Hair follicle dermal papilla cell (primary cell): ENCODE measurements around the genes KRT83, KRT4 and AAAS.

- CAGE, long polyA plus RNA: no peak
Measured at GRCh38 chr12:52321175-52321816, at the start of gene KRT83. Gene KRT83, minus strand, starts transcription at chr12:52321398.

DNA sequence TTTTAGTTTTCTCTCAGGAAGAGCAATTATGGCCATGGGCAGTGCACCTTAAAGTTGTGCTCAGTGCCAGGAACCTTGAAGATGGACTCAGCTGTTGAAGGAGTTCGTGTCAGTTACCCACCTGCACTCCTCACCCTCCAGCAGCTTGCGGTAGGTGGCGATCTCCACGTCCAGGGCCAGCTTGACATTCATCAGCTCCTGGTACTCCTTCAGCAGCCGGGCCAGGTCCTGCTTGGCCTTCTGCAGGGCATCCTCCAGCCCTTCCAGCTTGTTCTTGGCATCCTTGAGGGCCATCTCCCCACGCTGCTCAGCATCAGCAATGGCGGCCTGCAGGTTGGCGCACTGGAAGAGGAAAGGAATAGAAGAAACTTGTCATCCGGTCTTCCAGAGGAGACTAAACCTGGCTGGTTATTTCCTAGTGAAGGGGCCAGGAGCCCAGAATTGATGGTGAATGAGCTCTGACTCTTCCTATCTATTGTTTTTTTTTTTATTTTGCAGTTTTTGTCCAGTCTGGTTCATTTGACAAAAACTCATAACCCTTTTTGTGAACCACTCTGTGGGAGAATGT, 4.8 kb downstream of the KRT6A start:
- CAGE, long polyA plus RNA: no peak

- CAGE, long polyA plus RNA: no peak
Measured at GRCh38 chr12:52515423-52516006, 4.7 kb downstream of the KRT5 start.

DNA sequence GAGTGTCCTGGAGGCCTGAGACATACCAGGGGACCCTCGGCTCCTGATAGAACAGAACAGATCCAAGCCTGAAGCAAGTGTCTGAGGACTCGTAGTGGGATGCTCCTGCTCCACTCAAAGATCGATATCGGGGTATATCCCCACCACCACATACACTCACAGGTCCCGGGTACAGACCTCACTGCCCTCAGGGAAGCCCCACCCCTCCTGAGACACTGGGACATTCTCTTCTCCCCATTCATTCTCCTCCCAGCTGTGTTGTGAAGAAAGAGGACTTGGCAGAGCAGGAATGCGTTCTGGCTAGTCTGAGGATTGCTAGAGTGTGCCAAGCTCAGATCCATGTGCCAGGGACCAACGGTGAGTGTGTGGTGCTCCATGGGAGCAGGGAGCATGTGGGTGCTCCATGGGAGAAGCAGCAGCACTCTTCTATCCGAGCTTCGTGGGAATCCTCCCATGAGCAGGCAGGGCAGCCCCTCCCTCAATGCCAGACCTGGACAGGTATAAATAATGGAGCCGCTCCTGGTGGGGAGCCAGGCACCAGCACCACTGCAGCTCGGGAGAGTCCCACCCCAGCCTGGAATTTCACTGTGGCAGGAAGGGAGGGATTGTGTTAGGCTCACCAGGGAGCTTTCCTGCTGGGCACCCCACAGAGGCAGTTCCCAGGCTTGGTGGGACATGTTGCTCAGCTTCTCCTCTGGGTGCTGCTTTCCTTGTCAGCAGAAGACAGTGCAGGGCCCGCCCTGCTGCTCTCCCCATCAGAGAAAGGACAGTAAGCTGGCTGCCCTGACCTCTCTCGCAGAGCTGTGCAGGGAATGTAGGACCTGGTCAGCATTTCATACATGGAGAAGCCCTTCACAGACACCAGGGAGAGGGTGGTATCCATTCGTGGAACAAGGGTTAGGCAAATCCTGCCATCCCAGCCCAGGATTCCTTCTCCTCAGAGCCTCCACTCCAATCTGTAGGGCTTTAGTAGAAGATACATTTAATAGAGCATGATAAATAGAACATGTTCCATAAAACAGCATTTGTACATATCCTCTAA, 2.4 kb upstream of the KRT5 start:
- CAGE, long polyA plus RNA: no peak

DNA sequence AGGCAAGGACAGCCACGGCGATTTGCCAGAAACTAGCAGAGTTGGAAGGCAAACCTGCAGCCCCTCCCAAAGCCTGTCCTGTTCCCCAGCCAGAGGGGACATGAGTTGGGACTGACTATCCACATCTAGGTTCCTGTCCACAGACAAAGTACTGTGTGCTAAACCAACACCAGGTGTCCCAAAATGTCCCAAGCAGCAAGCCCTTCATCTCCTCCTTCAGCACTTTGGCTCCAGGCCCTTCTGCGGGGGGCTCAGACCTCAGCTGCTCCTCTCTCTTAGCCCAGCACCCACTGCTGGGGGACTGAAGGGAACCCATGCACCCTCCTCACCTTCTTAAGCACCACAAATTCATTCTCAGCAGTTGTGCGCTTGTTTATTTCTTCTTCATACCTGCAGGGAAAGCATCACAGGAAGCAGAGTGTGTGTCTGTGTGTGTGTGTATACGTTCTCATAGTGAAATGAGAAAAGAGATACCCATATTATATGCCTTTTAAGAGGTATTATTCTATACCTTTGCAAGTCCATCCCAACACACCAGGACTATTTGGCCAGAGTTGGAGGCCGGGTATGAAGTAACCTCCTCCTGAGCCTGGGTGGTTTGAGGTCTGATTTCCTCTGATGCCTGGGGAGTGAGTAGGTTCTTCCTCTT, 3.3 kb downstream of the KRT73 start:
- CAGE, long polyA plus RNA: no peak

- CAGE, long polyA plus RNA: no peak
Measured at GRCh38 chr12:52677254-52677750, 2.9 kb downstream of the KRT1 start.

DNA sequence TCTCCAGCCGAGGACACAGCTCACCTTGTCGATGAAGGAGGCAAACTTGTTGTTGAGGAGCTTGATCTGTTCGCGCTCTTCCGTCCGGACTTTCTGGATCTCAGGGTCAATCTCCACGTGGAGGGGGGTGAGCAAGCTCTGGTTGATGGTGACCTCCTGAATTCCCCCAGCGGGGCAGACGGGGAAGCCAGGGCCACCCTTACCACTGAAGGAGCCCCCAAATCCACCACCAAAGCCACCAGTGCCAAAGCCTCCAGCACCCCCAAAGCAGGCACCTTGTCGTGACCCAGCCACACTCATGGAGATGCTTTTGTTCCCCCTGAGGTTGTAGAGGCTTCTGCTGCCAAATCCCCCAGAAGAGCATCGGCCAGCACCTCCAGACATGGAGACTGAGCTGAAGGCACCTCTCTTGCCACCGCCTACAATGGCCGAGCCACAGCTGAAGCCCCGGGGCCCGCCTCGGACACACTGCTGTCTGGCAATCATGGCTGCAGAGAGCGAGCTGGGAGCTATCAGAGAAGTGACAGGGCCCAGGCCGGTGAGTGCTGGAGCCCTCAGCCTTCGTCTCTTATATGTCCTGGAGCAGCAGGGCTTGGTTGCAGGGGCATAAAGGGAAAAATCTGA, at the start of gene KRT4:
Gene KRT4 (minus strand): TSS at position 544 of the 624 bp plus-strand sequence.
- CAGE, long polyA plus RNA: no peak

DNA sequence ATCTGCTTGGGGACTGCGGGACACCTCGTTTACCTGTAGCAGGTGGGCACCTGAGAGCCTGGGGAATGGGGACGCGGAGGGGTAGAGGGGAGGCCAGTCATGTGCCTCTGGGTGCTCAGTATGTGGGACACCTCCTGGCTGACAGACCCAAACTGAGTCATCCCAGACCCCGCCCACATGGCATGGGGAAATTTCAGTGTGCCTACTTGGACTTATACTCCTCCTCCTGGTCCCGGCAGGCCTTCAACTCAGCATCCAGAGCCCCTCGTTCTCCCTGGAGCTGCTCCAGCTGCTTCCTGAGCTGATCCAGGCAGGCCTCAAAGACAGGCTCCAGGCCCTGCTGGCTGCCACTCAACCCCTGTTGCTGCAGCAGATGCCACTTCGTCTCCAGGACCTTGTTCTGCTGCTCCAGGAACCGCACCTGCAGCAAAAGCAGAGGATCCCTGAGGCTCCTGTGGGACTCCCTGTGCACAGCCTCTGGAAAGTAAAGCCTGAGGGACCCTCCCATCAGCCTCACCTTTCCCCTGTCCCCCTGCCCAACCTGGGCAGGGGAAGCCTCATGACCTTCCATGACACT, 1.0 kb downstream of the KRT78 start:
- CAGE, long polyA plus RNA: no peak

DNA sequence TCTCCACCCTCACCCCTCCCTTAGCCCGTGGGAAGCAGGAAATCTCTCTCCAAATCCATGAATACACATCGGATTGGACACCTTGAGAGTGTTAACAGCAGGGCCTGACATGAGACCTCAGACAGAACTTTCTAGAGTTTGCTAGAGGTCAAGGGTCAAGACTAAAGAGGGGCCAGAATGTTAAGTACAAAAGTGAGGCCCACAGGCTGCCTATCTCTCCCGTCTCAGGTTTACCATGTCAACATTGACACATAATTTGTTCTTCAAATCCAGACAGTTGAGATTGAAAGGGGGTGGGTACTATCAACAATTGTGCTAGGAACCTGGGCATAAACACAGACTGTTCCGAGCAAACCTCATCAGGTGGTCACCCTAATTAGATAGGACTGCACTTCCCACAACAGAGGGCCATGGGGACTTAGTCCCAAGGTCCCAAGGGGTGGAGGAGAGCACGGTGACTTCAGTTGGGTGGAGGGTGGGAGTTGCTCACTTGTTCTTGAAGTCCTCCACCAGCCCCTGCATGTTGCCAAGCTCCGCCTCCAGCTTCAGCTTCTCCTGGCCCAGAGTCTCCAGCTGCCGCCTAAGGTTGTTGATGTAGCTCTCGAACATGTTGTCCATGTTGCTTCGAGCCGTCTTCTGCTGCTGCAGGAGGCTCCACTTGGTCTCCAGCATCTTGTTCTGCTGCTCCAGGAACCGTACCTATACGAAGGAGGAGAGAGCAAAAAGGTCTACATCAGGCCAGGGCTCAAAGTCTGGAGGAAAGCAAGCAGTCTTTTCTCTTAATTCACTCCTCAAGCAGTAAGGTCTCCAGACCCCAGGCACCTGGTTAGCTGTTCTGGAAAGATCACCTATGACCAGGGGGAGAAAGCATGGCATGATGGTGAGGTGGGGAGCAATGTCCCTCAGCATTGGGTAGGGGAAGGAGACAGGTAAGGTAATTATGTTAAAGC, 3.2 kb downstream of the KRT8 start:
- CAGE, long polyA plus RNA: no peak

DNA sequence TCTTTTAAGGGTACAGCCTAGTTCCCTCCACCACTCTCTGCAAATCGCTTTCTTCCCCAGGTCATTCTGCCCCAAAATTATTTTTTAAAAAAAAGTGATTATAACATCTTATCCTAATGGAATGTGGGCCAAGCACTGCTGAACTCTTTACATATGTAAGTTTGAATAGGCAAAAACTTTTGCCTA, 1.9 kb downstream of the KRT8 start:
- CAGE, long polyA plus RNA: no peak

DNA sequence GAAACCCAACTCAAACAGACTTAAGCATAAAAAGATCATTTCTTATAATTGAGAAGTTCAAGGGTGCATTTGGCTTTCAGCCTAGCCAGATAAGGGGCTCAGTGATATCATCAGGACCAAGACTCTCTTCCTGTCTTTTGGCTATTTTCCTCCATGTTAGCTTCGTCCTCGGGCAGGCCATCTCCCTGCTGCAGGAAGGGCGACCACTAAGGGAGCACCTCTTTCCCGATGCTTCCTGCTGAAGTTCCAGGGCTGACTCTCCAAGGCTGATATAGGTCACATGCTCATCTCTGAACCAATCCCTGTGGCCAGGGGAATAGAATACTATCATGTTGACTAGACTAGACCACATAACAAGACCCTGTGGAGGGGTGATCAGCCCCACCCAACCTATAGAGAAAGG, 9.8 kb upstream of the KRT8 start:
- CAGE, long polyA plus RNA: no peak

- CAGE, long polyA plus RNA: no peak
Measured at GRCh38 chr12:52949502-52950565, 916 bp downstream of the KRT18 start.

DNA sequence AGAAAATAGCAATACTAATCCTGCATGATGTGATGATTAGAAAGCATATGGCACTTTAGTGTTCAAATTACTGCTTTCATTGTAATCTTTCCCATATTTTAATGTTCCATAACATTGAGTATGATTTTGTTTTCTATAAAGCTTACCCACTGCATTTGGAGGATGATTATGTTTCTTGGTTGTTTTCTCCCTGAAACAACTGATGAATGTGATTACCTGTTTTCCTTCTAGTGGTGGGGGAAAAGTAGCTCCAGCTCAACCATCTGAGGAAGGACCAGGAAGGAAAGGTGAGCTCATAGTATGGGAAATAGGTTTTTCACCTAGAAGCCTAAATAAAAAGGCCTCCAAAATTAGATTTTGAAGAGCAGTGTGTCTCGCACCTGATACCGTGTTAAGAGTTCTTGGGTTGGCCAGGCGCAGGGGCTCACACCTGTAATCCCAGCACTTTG, 11.7 kb upstream of the TNS2 start:
- CAGE, long polyA plus RNA: no peak

DNA sequence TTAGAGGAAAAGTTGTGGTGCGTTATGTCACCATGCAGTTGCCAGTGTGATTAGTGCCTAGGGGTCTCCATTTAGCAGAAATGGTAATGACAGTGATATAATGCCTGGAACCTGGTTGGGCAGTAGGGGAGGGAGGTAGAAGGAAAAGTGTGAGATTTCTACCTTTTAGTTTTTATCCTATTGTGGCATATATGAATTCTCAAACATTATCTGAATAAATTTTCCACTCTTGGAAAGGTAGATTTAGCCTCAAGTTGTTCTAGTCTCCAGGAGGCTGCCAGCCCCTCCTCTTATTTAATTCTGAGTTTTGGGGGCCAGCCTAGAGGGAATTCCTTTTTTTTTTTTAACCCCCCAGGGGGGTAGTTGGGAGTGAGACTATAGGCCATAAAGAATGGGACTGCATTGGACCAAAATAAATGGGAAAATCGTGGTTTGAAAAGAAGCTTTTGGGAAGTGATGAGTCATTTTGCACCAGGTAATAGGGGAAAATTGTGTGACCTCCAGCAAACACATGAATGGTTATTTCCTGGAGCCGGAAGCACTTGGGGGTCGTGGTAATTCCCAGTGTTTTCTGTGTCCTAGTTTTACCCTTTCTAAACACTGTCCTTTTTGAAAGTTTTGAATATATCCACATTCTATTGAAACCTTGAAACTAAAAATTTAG, 9.3 kb upstream of the TNS2 start:
- CAGE, long polyA plus RNA: no peak

DNA sequence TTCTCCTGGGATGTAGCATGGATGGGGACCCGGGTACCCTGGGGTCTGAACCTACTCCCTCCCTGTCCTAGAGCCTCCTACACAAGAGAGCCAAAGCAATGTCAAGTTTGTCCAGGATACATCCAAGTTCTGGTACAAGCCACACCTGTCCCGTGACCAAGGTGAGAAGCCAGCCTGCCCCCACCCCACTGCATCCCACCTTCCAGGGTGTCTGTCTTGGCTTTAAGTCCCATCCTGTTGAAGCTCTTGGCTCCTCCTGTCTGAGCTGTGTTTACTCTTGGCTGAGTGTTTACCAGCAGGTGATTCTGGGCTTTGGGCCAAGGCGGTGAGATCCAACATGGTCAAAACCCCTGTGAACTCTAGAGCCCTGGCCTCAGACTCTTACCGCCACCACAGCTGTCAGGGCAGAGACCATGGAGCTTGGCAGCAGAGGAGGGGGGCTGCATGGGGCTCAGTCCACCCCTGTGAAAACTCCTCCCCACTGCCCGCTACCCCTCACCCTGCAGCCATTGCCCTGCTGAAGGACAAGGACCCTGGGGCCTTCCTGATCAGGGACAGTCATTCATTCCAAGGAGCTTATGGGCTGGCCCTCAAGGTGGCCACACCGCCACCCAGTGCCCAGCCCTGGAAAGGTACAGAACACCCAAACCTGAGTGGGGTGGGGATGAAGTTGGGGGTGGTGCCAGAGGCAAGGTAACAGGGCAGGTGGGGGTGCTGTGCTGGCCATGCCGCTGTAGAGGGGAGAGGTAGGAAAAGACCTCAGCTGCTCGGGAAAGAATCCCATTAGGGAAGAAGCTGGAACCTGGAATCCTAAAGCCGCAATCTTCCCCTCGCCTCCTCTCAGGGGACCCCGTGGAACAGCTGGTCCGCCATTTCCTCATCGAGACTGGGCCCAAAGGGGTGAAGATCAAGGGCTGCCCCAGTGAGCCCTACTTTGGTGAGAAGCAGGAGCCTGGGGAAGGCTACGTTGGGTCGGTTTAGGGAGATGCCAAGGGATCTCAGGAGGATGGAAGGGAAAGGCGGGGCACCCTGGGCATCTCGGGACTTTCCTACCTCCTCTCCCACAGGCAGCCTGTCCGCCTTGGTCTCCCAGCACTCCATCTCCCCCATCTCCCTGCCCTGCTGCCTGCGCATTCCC, 11.8 kb downstream of the TNS2 start:
- CAGE, long polyA plus RNA: no peak

DNA sequence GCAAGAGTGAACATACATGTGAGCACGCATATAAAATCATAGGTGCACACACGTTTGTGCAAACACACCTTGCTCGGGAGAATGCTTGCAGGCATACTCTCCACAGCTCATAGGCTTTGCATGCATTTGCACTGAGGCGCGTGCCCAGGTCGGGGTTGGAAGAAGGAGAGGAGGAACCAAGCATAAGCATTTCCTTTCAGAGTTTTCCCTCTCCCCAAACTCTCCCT, 11.5 kb downstream of the RARG start:
- CAGE, long polyA plus RNA: no peak

- CAGE, long polyA plus RNA: no peak
Measured at GRCh38 chr12:53241629-53241760, 205 bp upstream of the ENSG00000283536 start.

DNA sequence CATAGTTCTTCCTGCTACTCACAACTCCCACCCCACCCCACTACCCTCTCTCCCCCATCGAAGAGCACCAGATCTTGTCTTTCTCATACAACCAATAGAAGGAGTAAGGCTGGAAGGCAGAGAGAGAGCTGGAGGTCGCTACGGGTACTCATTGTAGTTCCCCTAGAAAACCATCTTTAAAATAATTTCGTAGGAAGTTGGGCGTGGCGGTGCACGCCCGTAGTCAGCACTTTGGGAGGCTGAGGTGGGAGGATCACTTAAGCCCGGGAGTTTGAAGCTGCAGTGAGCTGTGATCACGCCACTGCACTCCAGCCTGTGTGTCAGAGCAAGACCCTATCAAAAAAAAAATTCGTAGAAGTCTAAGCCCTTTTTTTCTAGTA, 534 bp upstream of the ESPL1 start:
- CAGE, long polyA plus RNA: no peak

- CAGE, long polyA plus RNA: no peak
Measured at GRCh38 chr12:53287654-53288330, 7.5 kb upstream of the PFDN5 start.

GRCh38 chr12:53320787-53321837, at the start of gene AAAS:
Gene AAAS, minus strand, starts transcription at chr12:53321610.
- CAGE, long polyA plus RNA: no peak